HT1080 (cell line): ENCODE measurements around a stretch of chr2.

DNA sequence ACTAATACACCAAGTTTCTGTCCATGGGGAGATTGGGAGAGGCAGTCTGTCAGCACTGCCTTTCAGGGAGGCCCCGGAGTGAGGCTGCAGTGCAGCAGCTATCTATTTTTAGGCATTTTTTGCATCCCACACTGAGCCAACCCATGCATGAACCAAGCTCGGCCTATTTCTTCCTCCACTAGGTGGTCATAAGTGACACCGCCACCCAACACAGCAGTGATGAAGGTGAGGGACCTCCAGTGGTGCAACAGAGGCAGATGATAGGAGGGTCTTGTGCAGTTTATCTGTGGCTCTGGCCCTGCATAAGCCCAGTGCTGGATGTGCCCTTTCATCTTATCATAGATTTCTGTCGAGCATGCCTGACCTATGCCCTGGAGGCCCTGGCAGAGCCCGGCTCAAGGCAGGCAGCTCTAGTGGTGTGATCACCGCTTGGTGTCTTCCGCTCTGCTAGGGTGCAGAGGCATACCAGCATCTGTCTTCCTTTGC is 13.9 kb upstream of the TRAF3IP1 start:
RAMPAGE:
- cytosol, long total RNA, result no peak
- long total RNA, result no peak
- nucleus, long total RNA, result no peak

DNA sequence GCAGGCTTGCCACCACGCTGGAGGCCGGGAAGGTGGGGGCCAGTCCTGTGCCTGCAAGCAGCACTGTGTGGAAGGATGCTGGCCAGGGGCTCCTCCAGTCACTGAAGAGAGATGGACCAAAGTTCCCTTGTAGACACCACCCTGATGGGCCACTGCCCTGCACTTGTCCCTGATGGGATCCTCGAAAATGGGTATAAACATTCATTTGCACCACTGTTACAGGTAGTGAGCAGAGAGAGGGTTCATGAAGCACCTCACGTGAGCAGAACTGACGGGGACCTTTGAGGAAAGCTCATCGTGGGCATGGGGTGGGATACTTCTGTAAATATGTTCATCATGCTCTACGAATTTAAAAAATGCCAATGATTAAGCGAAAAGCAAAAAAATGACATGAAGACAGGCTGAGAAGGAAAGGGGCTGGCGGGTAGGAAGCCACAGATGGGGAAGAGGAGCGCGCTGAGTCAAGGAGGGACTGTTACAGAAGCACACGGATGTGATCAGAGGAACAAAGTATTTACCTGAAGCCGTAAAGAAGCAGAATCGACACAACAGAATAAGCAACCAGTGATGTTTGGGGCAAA is 45.1 kb upstream of the ASB1 start:
RAMPAGE:
- cytosol, long total RNA, result no peak
- long total RNA, result no peak
- nucleus, long total RNA, result no peak

RAMPAGE:
- cytosol, long total RNA, result no peak
- long total RNA, result no peak
- nucleus, long total RNA, result no peak
These were observed 142.8 kb downstream of the ASB1 start for GRCh38 chr2:238569437-238570114.

DNA sequence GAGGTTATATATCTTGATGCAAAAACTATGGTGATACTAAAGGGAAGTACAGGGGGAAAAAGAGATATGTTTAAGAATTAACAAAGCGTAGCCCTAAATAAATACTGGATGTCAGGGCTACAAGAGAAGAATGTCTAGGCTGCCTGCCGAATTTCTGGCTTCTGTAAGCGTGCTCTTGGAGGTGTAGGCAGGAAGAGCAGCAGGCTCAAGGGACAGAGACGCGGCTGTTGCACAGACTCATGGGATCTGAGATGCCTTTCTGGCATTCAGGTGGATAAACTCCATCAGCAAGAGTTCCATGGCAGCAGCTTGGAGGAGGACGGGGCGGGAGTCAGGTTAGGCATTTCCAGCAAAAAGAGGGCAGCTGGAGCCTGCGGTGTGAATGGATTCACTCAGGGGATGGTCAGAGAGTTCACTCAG is 123.2 kb upstream of the TWIST2 start:
RAMPAGE:
- cytosol, long total RNA, result no peak
- long total RNA, result no peak
- nucleus, long total RNA, result no peak

DNA sequence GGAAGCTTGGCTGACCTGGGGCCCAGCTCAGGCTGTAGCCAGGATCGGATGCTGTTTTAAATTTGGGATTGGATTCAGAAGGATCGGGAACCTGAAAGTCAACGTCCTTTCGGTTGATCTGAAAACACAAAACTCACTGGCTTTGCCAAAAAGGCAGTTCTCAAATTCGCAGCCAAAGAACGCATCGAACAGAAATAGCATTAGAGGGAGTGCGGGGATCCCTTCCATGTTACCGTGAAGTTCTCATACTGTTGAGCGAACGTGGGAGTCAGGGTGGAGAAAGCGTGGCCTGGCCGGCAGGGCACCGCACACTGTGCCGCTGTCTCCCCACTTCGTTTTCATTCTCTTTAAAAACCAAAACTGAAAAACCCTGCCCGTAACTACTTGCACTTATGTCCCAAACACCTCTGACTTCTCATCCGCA is 61.1 kb upstream of the TWIST2 start:
RAMPAGE:
- cytosol, long total RNA, result no peak
- long total RNA, result no peak
- nucleus, long total RNA, result no peak

DNA sequence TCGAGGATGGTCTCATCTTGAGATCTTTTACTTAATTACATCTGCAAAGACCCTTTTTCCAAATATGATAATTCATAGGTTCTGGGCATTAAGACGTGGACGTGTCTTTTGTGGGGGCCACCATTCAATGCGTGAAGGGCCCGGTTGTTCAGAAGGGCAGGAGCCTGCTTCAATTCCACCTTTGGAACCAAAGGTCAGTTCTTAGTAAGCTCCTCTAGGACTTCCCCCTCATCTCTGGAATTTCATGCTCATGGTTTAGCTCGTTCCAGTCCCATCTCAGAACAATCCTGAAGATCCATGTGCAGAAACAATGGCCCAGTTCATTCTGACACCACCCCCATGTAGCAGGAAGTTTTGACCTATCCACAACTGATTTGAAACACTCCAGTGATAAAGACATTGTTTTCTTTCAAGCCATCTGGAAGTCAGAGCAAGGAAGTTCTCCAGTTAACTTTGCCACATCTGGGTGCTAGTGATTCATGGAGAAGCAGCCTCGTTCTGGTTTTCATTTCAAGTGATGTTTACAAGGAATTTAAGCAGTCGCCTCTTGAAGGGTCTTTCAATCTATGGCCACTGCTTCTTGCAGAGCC is 36.7 kb upstream of the TWIST2 start:
RAMPAGE:
- cytosol, long total RNA, result no peak
- long total RNA, result no peak
- nucleus, long total RNA, result no peak

DNA sequence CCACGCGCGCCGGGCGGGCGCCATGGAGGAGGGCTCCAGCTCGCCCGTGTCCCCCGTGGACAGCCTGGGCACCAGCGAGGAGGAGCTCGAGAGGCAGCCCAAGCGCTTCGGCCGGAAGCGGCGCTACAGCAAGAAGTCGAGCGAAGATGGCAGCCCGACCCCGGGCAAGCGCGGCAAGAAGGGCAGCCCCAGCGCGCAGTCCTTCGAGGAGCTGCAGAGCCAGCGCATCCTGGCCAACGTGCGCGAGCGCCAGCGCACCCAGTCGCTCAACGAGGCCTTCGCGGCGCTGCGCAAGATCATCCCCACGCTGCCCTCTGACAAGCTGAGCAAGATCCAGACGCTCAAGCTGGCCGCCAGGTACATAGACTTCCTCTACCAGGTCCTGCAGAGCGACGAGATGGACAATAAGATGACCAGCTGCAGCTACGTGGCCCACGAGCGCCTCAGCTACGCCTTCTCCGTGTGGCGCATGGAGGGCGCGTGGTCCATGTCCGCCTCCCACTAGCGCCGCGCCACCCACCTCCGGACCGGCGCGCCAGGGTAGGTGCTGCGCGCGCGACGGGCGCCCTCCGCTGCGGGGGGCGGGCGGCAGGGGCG is 407 bp downstream of the TWIST2 start:
RAMPAGE:
- cytosol, long total RNA, result no peak
- long total RNA, result no peak
- nucleus, long total RNA, result no peak

RAMPAGE:
- cytosol, long total RNA, result no peak
- long total RNA, result no peak
- nucleus, long total RNA, result no peak
These were observed 952 bp downstream of the TWIST2 start for GRCh38 chr2:238848791-238849282.

RAMPAGE:
- cytosol, long total RNA, result no peak
- long total RNA, result no peak
- nucleus, long total RNA, result no peak
These were observed 81.8 kb downstream of the TWIST2 start for GRCh38 chr2:238929616-238930172.

DNA sequence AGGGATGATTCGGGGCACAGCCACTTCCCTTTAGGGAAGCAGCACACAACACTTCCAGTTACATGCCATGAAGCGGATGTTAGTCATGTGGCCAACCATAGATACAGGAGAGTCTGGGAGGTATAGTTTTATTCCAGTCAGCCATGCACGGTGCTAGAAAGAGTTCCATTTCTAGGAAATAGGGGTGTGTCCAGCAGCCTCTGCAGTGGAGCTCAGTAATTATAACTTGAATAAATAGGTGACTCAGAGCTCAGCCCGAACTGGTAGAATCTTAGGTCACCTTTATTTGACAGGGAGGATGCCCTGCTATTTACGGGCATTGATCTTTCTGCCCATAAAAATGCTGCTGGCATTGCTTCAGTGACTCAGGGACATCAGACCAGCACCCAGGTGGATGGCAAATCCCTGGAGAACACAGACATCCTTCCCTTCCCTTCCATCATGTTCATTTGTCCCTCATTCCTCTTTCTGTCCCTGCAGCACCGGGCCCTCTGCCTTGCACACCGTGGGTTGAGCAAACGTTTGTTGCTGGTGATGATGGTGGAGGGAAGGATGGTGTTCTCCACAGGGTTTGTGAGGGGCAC is 159.1 kb downstream of the TWIST2 start:
RAMPAGE:
- cytosol, long total RNA, result no peak
- long total RNA, result no peak
- nucleus, long total RNA, result no peak

DNA sequence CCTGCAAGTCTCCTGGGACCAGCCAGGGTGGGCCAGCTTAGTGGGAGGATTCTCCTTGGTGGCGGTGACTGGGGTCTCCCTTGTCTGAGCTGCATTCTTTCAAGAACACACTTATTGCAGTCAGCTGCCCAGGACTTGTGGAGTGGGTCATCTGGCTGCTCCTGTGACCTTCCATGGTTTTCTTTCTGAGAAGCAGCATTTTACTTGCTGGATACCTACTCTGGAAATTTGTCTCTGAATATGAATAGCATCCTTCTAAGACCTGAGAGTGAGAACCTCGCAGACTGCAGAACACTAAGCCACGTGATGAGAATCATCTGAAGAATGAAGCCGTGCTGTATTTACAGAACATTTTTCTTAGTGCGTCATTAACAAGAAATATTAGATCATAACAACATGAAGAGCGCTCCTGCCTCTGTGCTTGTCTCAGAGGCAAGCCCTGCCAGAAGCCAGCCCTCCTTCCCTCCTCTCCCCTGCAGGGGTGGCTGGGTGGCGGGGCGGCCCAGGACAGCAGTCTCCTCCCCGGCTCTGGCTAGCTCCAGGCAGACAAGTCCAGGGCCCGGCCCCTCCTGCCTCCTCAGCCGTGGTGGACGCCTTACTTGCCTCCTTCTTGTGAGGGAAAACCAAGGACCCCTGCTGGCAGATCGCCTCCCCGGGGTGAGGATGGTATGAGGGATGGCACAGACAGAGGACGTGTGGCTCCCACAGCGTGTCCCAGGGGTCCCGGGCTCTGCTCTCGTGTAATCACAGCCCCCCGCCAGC is 262.6 kb downstream of the TWIST2 start:
RAMPAGE:
- cytosol, long total RNA, result no peak
- long total RNA, result no peak
- nucleus, long total RNA, result no peak

DNA sequence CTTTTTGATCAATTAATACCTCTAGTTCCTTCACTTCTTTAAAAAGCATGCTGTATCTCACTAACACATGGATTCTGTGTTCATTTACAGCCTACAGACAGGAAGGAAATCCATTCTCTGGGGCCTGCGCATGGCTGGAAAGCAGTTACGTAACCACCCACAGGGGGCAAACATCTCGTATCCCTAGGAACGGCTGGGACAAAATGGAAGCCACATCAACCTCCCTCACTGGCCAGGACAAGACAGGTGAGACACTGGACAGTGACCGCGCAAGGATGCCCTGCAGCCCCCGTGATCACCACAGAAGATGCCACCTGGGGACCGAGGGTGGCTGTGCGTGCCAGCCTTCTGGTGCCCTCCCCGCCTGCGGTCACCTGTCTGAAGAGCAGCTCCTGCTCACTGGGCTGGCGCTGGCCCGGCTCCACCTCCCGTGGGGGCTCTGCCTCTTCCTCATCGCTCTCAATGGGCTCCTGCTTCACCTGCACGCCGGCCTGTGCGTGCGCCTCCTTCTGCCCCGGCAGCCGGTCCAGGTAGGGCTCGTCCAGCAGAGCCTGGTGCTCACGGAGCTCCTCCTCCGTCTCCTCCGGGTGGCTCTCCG is 266.9 kb downstream of the TWIST2 start:
RAMPAGE:
- cytosol, long total RNA, result no peak
- long total RNA, result no peak
- nucleus, long total RNA, result no peak

DNA sequence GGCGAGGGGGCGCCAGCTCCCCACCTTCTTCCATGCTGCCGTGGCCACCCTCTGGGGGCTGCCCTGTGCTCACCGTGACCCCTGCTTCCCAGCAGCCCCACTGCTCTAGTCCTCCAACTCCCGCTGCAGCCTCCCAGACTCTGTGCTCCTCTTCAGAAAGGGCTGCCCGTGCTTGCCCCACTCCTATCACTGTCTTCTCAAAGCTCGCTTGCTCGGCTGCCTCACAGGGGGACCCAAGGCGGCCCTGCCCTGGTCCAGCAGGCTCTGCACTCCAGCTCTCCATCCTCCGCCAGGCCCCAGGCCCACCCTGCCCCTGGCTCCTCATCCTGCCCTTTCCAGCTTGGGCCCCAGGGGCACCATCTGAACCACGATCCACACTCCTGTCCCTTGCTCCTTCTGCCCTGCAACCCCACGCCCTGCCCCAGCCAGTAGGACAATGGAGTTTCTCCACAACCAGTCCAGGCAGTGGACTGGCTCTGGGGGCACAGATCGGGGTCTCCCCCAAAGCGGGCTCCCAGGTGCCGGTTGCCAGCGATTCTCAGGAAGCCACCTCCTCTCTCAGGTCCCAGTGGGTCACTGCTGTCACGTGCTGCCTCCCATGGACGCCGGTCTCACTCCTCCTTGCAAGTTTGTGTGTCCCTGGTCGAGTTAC is 238.7 kb downstream of the HDAC4 start:
RAMPAGE:
- cytosol, long total RNA, result no peak
- long total RNA, result no peak
- nucleus, long total RNA, result no peak

GRCh38 chr2:239181874-239182394 is 218.9 kb downstream of the HDAC4 start:
RAMPAGE:
- cytosol, long total RNA, result no peak
- long total RNA, result no peak
- nucleus, long total RNA, result no peak

RAMPAGE:
- cytosol, long total RNA, result no peak
- long total RNA, result no peak
- nucleus, long total RNA, result no peak
These were observed 141.2 kb downstream of the HDAC4 start for GRCh38 chr2:239259519-239260197.

DNA sequence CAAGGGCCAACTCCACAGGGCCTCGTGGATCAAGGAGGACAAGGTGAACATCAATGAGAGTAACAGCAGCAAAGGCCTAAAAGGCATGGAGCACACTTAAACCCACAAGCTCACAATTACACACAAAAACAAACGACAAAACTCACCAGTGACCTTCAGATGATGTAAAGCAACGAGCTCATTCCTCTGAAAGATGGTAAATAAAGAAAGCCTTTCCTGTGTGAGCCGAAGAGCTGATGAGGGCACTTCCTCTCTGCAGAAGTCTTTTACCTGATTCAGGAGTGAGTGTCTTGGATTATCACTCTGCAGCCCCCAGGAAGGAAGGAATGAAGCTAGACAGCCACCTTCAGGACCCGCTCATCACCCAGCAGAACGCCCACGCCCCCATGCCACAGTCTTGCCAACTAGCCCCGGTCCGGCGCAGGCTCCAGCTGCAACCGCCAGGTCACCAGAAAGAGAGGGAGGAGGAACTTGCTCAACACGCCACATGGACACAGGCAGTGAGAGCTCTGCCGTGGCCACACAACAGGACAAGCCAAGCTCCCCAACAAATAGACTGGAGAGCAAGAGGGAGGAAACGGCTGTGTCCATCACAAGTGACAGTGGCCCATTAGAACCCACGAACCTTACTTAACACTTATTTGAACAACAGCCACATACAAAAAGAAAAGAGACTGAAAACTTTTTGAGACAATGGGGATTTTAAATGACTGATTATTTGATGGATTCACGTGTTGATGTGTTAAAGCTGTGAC is 127.4 kb downstream of the HDAC4 start:
RAMPAGE:
- cytosol, long total RNA, result no peak
- long total RNA, result no peak
- nucleus, long total RNA, result no peak

DNA sequence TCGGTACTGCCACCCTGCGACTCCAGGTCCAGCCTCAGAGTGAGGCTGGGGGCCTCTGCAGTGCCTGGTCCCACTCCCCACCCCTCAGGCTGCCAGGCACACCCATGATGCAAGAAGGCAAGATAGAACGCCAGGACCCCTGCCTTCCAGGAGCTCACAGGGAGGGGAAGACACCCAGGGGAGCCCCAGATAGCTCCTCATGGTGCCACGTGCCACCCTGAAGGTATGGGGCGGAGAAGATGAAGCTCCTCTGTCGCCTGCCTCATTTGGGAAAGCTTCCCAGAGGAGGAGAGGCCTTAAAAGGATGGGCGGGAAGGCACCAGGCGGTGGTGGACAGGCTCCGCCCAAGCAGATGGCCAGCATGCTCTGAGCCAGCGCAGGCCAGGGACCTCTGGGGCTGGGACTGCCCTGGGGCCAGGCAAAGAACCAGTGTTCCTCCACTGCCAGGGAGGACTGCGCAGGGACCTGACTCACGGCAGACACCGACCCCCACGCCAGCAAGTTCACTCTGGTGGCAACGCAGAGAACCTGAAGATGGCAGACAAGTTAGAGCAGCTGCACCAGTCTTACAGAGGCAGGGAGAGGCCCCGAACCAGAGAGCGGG is 125.1 kb downstream of the HDAC4 start:
RAMPAGE:
- cytosol, long total RNA, result no peak
- long total RNA, result no peak
- nucleus, long total RNA, result no peak

GRCh38 chr2:239276254-239277586 is 124.1 kb downstream of the HDAC4 start:
RAMPAGE:
- cytosol, long total RNA, result no peak
- long total RNA, result no peak
- nucleus, long total RNA, result no peak

DNA sequence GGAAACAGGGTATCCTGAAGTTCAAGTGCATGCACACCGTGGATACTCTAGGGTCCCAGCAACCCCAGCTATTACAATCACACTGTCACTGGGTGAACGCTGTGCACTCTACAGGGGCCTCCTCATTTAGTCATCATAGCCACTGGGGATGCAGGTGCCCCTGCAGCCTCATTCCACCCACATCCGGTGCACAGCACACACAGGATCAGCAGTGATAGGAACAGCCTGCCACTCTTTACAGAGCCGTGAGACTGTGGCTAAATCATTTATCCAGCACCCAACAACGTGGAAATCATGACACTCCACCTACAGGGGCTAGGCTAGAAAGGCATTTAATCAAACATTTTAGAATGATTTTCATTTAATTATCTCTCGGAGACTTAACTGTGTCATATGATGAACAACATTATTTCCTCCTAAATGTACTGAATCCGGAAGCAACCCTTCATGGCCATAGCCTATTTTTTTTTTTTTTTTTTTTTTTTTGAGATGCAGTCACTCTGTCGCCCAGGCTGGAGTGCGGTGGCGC is 102.4 kb downstream of the HDAC4 start:
RAMPAGE:
- cytosol, long total RNA, result no peak
- long total RNA, result no peak
- nucleus, long total RNA, result no peak

GRCh38 chr2:239302986-239303590 is 97.7 kb downstream of the HDAC4 start:
RAMPAGE:
- cytosol, long total RNA, result no peak
- long total RNA, result no peak
- nucleus, long total RNA, result no peak